ENCODE data around the gene CGA.

GRCh38 chr6:82170014-82170912, 77.3 kb downstream of the IBTK start:
- PRO-cap, 2 experiments: no peak in any of the 2 experiments
- RAMPAGE, long total RNA, 4 experiments: start-site peak on the minus strand in 1 of 4 experiments, at chr6:82170756-82170988 at its widest, 16 reads per replicate

DNA sequence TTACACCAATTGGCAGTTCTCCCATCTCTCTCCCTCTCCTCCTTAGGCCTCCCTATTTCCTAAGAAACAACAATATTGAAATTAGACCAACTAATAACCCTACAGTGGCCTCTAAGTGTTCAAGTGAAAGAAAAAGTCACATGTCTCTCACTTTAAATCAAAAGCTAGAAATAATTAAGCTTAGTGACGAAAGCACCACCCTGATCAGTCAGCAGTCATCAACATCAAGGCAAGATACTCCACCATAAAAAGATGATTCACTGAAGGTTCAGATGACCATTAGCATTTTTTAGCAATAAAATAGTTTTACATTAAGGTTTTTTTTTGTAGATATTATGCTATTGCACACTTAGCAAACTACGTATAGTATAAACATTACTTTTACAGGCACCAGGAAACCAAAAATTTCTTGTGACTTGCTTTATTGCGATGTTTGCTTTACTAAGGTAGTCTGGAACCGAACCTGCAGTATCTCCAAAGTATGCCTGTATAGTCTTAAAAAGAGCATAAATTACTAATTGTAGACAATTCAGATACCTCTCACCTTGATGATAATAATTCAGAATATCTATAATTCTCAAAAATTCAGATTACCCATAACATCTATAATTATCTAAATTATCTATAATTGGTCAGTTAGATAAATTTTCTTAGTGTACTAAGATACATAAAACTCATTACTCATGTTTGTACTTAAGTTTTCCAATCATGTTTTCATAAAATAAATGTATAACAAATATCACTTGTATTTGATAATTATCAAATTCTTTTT, 61.2 kb downstream of the IBTK start:
- PRO-cap, 2 experiments: no peak in any of the 2 experiments
- RAMPAGE, long total RNA, 4 experiments: no peak in any of the 4 experiments

DNA sequence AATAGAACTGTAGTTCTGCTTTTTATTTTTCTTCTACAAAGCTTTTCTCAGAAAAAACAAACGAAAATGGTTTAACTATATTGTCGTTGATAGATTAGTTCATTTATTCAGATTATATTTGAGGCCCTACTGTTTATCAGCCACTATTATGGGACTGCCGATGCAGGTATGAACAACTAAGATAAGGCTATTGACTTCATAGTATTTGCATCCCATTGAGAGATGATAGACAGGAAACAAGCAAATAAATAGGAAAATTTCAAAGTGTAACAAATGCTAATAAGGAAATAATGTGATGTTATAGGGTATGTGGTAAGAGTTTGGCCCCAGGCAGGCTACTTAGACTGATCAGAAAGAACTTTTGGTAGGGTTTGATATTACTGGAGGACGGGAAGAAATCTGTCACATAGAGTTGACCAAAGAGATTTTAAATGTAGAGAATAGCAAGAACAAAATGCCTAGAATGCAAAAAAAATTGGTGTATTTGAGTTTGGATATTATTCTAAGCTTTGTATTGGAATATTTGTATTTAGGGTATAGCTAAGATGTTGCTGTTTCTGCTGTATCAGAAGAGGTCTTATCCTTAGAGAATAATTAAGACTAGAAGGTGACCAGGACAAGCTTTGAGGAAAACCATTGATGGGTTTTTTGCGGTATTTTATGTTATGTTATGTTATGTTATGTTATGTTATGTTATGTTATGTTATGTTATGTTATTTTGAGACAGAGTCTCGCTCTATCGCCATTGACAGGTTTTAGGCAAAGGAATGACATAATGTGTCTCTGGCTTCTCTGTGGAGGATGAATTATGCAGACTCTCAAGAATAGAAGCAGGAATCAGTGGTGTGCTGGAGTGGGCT, 17.9 kb downstream of the DOP1A start:
- PRO-cap, 2 experiments: no peak in any of the 2 experiments
- RAMPAGE, long total RNA, 4 experiments: start-site peak on the plus strand in 1 of 4 experiments, centred at position 251 of the sequence, 6 reads per replicate

- PRO-cap, 2 experiments: no peak in any of the 2 experiments
- RAMPAGE, long total RNA, 4 experiments: no peak in any of the 4 experiments
Measured at GRCh38 chr6:83085981-83086574, 18.6 kb downstream of the DOP1A start.

DNA sequence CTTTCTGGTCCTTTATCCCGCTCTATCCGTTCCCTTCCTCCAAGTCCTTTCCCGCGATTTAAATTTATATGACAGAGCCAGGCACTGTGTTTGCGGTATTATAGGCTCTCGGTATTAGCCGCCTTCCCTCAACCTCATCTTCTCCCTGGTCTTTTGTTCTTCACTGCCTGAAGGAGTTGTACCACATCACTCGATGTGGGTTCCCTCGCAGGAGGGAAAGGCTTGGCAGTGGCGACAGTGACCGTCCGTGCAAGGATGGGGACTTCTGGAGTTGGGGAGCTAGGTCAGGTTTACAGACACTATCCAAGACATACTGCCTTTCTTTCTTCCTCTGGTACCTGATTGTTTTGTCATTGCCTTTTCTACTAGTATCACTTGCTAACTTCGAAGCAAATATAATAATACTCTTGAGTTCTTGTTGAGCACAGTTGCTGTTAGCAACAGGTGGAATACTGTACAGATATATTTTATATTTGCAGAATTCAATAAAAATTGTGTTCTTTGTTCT, 631 bp downstream of the CYB5R4 start:
- PRO-cap, 2 experiments: no peak in any of the 2 experiments
- RAMPAGE, long total RNA, 4 experiments: no peak in any of the 4 experiments

DNA sequence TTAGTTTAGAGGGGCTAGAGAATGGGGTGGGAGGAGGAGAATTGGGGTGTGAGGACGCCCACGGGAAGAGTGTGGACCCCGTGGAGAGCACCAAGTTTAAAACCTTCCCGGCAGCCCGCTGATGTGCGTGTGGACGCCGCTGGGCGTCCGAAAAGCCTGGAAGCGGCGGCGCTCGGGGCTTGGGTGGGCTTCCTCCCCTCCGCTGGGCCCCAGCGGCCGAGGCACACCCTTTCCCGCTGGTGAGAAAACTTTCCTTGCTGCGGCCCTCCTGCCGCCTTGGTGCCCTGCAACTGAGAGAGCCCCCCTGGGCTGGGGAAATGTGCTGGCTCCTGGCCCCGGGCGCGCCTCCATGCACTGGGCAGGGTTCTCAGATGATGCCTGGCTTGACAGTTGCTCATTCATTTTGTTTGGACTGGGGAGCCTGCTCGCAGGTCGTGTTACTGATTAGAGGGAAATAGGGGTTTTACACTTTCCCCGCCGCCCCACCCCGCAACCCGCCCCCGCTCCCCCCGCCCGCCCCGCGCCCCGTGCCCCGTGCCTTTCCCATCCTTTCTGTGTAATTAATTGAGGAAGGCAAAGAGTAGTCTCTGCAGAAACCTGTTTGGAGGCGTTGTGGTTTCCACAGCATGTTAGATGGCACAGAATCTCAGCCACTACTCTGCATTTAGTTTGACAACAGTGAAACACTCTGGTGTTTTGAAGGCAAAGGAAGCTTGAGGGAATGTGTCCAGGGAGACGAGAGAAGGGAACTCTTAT, 600 bp downstream of the MRAP2 start:
- PRO-cap, 2 experiments: no peak in any of the 2 experiments
- RAMPAGE, long total RNA, 4 experiments: no peak in any of the 4 experiments

- PRO-cap, 2 experiments: no peak in any of the 2 experiments
- RAMPAGE, long total RNA, 4 experiments: no peak in any of the 4 experiments
Measured at GRCh38 chr6:84719241-84719692, 45.1 kb downstream of the TBX18 start.

- PRO-cap, 2 experiments: no peak in any of the 2 experiments
- RAMPAGE, long total RNA, 4 experiments: no peak in any of the 4 experiments
Measured at GRCh38 chr6:84954114-84954375, 189.6 kb upstream of the TBX18 start.

DNA sequence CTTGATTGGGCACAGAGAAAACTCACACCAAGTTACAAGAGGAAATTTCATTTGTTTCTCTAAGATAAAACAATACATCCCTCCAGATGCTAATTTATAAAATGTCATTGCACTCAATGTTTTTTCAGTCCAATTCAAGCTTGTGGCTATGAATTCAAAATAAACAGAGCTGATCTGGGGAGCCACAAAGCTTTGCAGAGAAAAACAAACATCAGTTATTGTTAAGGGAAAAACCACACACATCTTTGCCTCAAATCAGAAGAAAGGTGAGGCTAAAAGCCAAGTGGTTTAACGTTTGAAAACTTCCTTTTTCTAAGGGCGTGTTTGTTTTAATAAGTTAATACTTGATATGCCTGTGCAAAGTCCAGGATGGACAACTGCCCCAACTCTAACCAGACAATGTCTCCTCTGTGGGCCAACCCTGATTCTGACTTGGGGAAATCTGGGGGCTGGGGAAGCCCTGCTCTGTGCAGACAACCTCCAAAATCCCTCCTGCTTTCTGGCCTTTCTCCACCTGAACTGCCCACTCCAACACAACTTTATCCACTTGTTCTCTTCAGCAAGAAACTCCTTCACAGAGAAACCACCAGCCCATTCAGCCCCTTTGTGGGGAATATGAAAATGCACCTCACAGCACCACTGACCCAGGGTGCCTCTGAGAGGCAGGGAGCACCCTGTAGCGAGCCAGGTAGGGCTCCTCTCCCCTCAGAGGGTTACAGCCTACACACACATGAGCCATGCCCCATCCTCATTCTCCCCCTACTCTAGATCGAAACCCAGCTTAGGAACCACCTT, 44.5 kb upstream of the NT5E start:
- PRO-cap, 2 experiments: no peak in any of the 2 experiments
- RAMPAGE, long total RNA, 4 experiments: no peak in any of the 4 experiments

DNA sequence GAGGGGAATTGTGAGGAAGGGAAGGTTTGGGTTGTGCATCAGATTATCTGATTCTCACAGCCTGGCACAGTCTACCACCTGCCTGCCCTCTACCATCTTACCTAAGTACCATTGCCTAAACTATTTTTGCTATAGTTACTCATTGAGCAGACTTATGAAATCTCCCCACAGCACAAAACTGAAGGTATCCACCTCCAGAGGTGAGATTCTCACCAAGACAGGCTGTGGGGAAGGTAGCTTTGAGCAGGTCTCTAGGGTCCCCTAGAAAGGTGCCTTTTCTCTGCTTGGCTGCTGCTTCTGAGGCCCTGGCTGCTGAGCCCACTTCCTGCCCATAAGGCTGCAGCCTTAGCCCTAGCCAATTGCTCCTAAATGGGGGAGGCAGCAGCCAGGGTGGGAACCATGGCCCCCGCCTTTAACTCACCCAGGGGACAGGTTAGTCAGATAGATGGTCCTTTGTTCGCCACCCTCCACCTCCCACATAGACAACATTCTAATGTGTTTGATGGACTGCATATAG, 3.6 kb downstream of the NT5E start:
- PRO-cap, 2 experiments: no peak in any of the 2 experiments
- RAMPAGE, long total RNA, 4 experiments: no peak in any of the 4 experiments

DNA sequence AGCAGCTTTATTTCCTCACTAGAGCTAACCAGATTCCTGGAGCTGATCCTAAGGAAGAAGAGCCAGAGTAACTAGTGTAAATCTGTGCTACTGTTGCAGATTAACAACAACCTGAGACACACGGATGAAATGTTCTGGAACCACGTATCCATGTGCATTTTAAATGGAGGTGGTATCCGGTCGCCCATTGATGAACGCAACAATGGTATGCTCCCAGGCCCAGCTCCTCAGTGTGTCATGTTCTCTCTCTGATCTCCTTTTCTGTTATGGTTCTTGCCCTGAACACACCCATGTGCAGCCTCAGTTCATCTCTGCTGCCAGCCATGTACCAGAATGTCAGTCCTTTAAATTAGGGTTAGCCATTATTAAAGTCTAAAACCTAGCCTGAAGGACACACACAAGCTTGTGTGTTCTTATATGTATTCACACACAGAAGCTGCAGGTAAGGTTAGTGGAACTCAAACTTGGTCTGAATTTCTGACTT, 39.6 kb downstream of the NT5E start:
- PRO-cap, 2 experiments: no peak in any of the 2 experiments
- RAMPAGE, long total RNA, 4 experiments: no peak in any of the 4 experiments

GRCh38 chr6:85611479-85612681, 18.2 kb upstream of the SNX14 start:
- PRO-cap, 2 experiments: no peak in any of the 2 experiments
- RAMPAGE, long total RNA, 4 experiments: no peak in any of the 4 experiments

DNA sequence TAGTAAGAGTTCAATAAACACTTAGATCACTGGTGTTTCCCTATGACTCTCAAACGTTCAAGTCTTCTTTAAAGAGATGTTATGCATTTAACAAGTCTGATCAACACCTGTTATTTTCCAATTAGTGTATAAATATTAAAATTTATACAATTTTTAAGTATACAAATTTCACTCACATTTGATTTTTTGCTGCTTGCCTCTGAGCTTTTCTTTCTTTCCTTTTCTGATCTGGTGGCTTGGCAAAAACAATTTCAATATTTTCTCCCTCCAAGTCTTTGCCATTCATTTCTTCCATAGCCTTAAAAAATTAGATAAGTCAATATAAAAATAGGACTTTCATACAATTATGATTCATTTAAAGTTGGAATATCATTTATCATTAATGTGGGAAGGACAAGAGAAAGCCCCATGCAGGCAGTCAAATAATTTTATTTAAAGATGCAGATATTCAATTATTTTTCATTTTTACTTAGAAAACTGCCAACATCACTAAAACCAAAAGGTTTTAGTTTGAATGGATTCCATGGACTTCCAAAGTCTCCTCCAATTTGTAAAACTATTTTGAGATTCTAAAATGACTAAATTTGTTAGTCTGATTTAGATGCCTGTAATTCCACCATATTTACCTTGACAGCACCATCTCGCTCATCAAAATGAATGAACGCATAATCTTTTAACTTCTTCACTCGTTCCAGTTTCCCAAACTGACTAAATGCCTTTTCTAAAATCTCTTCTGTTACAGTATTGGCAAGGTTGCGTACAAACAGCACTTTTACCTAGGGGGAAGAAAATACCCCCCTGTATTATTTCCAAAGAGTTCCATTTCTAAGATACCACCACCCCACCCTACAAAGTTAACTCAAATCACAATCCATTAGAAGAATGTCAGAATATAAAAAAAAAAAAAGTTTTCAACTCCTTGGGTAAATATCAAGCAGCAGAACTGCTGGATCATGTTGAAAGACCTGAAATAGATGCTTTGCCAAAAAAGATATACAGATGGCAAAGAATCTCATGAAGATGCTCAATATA, 23.7 kb downstream of the SYNCRIP start:
- PRO-cap, 2 experiments: no peak in any of the 2 experiments
- RAMPAGE, long total RNA, 4 experiments: no peak in any of the 4 experiments

GRCh38 chr6:85643477-85644382, 1.0 kb upstream of the SYNCRIP start:
- PRO-cap, 2 experiments: peak in 2 of 2 experiments; most common plus-strand start chr6:85643700 (in 2); most common minus-strand start chr6:85643822 (in 1)
- RAMPAGE, long total RNA, 4 experiments: start-site peak on the minus strand in 3 of 4 experiments, at chr6:85643807-85643874 at its widest, 25 to 206 reads per replicate

DNA sequence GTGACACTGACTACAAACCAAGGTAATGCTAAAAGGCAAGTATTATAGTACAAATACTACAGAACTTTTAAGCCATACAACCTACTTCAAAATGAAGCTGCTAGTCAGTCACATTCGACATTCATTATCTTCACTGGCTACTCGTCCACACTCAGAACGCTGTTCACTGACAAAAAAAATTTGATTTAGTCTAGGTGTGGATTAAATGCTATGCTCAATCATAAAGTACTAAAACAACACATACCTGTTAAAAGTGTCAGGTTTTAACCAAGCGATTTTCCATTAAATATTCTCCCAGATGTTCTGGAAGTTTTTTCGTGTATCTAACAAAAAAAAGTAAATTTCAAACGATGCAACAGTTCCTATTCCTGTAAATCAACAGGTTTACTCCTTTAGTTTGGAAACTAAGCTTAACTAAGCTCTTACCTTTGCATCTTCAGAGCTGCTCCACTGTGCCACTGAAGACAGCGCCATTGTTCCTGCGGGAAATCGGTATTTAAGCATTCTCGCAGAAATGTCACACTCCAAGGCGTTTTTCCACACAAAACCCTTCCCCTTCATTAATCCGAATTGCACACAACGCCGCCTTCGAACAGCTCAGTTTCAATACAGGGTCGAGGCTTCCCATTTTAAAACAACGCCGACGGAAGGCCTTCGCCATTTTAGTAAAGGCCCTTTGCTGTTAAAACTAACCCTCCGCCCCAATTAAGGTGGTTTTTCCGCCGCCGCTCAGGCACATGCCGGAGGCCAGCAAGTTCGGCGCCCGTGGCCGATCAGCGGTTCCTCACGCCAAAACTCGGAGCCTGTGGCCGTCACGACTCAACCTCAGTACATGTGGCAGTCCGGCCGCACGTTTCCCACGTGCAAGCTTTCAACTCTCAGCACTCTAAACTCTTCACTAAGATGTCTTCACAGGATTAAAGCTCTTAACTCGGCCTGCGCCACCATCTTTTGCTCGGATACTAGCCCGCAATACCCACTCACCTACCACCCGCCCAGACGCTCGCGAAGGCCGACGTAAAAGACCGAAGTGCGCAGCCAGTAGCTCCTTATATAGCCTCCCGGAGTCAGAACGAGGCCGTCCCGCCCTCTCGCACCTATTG, 35.4 kb upstream of the SYNCRIP start:
- PRO-cap, 2 experiments: peak in 2 of 2 experiments; most common minus-strand start position 798 of the sequence (in 1)
- RAMPAGE, long total RNA, 4 experiments: start-site peak on the minus strand in 4 of 4 experiments, centred at positions 884 to 1,025 of the sequence, 17 to 351 reads per replicate

DNA sequence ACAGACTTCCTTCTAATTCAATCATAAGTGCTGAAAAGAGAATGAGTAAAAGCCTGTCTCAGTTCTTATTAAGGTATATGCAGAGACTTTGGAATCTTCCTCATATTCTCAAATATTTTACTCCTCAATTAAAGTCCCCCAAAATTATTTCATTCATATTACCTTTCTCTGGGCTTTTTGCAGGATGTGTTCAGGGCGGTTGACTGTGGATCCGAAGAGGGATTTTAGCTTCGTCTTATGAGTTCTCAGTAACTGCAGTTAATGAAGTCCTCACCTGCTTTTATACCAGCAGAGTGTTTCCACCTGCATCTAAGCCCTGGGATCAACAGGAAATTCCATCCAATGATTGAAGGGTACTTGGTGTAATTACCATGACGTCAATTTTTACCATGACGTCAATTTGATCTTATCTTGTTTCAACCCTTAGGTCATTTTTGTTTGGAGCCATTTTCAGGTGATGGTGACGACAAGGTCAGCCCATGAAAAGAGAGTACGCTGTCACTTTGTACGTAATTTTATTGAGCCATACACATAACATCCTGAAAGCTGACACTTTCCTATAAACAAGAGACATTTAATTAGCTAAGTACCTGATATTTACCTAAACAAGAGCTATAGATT, at the start of gene CGA:
TSS of gene CGA (minus strand) at position 256 of the 621 bp plus-strand sequence.
- PRO-cap, 2 experiments: no peak in any of the 2 experiments
- RAMPAGE, long total RNA, 4 experiments: no peak in any of the 4 experiments

- PRO-cap, 2 experiments: no peak in any of the 2 experiments
- RAMPAGE, long total RNA, 4 experiments: no peak in any of the 4 experiments
Measured at GRCh38 chr6:87182128-87182878, 26.9 kb downstream of the ZNF292 start.

GRCh38 chr6:87229793-87230228, 74.4 kb downstream of the ZNF292 start:
- PRO-cap, 2 experiments: no peak in any of the 2 experiments
- RAMPAGE, long total RNA, 4 experiments: no peak in any of the 4 experiments

- PRO-cap, 2 experiments: no peak in any of the 2 experiments
- RAMPAGE, long total RNA, 4 experiments: start-site peak on the plus strand in 2 of 4 experiments, at chr6:87268724-87268863 at its widest, 7 to 8 reads per replicate
Measured at GRCh38 chr6:87268609-87269209, 53.7 kb upstream of the SMIM8 start.

- PRO-cap, 2 experiments: no peak in any of the 2 experiments
- RAMPAGE, long total RNA, 4 experiments: no peak in any of the 4 experiments
Measured at GRCh38 chr6:87696892-87697274, 5.2 kb downstream of the AKIRIN2 start.